Ascending aorta (tissue), 1 donor: ENCODE measurements around the genes CYP19A1 and ARPP19.

GRCh38 chr15:51228400-51228649 is 110.1 kb downstream of the CYP19A1 start:
- PRO-cap, result no peak

- PRO-cap, result no peak
Observed at GRCh38 chr15:51338497-51338938, at the start of gene CYP19A1. TSS of gene CYP19A1 (minus strand) at chr15:51338596.

GRCh38 chr15:51366842-51367755 is 25.6 kb downstream of the GLDN start:
- PRO-cap, result no peak

DNA sequence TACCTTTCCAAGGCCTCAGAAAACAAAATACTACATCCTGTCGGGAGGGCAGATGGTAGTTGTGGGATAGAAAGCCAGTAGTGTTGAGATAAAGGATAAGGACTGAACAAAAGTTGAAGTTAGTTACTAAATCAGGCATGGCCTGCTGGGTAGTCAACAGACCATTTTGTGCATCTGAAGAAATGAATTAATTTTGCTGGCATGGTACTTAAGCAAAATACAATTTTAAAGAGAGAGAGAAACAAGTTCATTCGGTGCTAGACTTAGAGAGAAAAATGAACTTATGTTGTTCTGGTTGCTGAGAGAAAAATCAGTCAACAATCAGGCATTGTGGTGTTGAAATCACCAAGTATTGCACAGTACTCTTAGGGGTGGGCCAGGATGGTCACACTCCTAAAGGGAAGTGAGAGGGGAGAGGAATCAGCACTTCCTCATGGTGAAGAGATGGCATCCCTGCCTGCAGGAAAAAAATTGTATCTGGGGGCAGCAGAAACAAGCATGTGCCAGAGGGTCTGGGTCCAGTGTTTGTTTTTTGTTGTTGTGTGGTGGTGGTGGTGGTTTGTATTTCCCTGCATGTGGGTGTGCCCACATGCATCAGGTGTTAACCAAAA is 7.0 kb upstream of the DMXL2 start:
- PRO-cap, result no peak

DNA sequence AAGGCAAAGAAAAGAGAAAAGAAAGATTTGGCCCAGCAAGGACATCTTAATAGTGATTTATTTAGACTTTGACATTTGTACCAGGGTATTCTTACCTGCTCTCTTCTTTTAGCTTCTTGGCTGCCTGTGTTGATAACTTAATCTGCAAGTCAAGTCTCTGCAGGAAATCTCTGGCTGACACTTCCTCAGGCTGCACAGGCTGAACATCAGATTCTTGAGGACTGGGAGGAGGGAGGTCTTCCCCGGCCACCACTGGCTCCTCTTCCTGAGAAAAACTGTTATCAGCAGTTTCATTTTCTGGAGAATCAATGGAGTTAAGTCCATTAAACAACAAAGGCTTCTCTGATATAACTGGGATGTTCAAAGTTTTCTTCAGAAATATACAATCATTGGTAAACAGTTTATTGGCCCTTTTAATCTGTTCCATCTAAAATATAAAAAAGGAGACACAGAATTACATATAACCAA is 12.7 kb downstream of the LYSMD2 start:
- PRO-cap, result no peak

DNA sequence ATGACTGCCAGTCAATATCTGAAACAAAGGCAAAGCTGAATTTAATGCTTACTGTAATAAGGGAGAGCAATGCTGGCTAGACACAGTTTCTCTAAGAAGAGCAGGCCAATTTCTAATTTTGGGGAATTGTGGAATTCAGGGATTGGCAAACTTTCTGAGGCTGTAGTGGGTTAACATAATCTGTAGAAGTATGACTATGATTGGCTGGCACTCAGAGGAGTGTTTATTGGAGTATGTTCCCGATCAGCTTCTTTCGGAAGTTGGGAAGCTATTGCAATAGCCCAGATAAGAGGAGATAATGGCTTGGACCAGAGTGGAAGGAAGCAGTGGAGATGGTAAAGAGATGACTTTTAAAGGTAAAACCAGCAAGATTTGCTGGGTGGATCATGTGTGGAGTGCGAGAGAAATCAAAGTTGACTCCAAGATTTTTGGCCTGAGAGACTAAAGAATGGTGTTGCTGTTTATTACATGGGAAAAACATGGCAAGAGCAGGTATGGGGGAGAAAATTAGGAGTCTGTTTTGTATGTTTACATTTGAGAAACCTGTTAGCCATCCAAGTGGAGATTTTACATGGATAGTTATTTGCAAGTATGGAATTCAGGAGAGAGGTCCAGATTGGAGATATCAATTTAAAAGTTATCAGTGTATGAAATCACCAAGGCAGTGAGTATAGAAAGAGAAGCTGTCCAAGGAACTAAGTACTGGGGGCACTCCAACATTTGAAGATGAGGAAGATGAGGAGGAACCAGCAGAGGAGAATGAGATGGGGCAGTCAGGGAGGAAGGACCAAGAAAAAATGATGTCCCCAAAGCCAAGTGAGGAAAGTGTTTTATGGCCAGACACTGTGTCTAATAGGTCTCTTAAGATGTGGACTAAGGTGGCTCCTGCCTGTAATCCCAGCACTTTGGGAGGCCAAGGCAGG is 19.6 kb downstream of the TMOD3 start:
- PRO-cap, result no peak

GRCh38 chr15:52019379-52020060 is 501 bp downstream of the MAPK6 start:
- PRO-cap, result bidirectional peak, plus-strand start at chr15:52019943, minus-strand start at chr15:52019602

DNA sequence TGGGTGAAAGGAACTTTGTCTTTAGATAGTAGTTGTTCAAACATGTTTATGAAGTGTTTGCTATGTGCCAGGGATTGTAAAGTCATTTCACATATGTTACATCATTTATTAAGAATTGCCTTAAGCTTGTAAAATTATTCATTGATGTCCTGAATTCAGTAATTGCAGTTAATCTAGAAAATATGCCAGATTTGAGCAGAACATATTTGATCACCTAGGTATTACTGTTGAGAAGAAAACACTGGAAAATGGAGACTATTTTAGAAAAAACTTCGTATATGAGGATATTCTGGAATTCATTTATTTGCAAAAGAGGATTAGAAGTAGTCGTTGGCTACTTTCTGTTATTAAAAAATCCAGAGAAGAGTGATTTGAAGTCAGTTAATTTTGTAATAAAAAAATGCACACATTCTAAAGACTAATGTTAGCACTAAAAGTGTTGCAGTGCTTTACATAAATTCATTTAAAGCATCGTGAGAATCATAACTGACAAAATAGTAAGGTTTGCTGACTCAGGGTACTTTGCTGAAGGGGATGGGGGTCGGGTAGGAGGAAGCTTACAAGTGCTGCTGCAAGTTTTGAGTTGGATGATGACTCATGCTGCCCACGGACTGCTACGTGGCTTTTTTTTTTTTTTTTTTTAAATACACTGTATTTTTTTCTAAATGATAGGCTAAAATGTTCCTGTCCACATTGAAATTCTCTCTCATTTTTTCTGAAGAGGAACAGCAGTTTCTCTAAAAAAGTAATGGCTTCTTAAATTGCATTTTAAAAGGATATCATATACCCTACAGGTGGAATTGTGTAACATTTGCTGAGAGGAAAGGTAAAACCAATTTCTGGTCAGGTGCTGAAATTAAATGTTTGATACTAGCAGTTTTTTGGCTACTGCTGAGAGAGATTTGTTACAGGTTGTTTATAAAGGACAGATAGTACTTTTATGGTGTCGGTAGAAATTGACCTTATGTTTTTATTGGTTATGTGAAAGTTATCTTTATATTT is 2.0 kb downstream of the MAPK6 start:
- PRO-cap, result no peak

- PRO-cap, result no peak
Observed at GRCh38 chr15:52256828-52257388, 38.7 kb downstream of the MYO5C start.

- PRO-cap, result no peak
Observed at GRCh38 chr15:52287104-52287533, 8.5 kb downstream of the MYO5C start.

DNA sequence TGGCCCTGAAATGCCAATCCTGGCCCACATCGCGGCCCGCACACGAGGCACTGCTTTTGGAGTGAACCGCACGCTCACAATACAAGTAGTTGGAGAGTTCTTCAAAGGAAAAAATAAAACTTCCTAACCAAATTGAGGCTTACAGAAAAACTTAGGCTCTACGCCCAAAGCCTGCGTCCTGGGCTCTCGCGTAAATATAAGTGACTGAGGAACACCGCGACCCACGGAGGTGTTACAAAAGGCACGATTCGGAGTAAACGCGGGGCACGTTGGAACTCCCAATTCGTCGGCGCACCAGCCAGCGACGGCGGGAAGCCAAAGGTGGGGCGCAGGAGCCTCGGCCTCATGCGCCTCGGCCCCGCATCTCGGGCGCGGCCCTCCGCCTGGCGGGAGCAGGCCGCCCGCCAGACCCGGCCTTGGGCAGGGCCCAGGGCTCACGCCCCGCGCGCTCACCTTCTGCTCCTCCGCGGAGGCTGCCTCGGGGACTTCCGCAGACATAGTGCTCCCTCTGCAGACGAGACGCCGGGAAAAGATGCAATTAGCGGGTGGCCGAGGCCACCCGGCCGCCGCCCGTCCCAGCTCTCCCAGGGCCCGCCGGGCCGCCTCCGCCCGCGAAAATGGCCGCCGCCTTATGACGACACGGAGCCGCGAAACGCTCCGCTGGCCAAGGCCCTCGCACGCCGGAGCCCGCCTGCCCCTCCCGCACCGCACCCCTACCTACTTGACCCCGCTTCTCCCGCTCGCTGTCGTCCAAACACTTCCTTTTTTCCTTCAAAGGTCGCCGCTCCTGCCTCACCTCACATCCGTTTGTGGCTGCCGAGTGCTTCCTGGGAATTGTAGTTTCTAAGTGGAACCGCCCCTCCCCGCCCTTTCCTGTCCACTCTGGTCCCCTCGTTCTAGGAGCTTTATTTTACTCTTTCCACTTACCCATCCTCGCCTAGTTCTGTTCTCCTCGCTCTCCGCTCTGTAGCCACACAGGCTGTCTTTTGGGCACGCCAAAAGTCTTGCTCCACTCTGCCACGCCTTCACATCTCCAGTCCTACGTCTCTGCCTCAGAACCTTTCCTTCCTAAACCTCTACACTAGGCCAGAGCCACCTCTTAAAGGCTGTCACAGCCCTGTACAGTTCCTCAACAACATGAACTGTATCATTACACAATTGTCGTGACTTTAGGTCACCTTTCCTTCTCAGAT is at the start of gene ARPP19:
TSS of gene ARPP19 (minus strand) at position 636 of the 1,193 bp plus-strand sequence.
- PRO-cap, result unidirectional peak, minus-strand start at position 607 of the sequence; unidirectional peak, minus-strand start at position 745 of the sequence; unidirectional peak, minus-strand start at position 809 of the sequence

- PRO-cap, result unidirectional peak, minus-strand start at chr15:52678918
Observed at GRCh38 chr15:52678499-52679077, 600 bp downstream of the ATOSA start.

- PRO-cap, result no peak
Observed at GRCh38 chr15:52679583-52679771, 289 bp upstream of the ATOSA start.

DNA sequence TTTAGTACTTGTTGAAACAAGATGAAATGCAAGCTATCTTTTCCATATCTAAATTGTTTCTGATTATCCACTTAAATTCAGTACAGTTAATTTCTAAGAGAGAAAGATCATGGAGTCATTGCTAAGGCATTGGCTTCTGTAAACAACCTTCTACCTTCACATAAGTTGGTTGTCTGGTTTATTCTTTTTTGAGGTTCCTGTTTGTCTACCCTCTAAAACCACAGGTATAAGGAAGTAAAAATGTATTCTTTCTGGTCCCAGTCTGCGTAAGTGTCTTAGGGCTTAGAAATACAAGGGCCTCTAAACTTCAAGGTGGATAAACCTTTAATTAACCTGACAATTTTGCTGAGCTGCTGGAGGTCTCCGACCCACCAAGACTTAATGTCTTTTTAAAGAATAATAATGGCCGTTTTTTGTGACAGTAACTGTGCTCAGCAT is 3.6 kb upstream of the ATOSA start:
- PRO-cap, result no peak

- PRO-cap, result no peak
Observed at GRCh38 chr15:52752884-52753339, 37.2 kb downstream of the ONECUT1 start.

- PRO-cap, result no peak
Observed at GRCh38 chr15:52974408-52974658, 184.2 kb upstream of the ONECUT1 start.

- PRO-cap, result no peak
Observed at GRCh38 chr15:55223762-55224327, 27.1 kb upstream of the RSL24D1 start.

DNA sequence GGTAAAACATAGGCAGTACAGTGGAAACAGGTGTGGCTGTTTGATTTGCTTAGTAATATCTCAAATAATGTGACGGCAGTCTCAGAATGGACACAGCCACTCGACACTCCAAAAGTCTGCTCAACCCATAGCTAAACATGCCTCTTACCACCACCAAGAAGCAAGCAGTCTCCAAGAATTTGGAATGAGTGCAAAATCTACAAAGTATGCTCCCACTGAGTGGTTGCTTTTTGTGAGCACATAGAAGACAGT is 43.0 kb downstream of the RAB27A start:
- PRO-cap, result no peak

GRCh38 chr15:55270063-55270652 is 19.5 kb downstream of the RAB27A start:
- PRO-cap, result no peak

- PRO-cap, result no peak
Observed at GRCh38 chr15:55402647-55403191, 5.4 kb downstream of the CCPG1 start.